Skin of body (tissue), 2 donors: ENCODE measurements around the gene NR2F2.

DNA sequence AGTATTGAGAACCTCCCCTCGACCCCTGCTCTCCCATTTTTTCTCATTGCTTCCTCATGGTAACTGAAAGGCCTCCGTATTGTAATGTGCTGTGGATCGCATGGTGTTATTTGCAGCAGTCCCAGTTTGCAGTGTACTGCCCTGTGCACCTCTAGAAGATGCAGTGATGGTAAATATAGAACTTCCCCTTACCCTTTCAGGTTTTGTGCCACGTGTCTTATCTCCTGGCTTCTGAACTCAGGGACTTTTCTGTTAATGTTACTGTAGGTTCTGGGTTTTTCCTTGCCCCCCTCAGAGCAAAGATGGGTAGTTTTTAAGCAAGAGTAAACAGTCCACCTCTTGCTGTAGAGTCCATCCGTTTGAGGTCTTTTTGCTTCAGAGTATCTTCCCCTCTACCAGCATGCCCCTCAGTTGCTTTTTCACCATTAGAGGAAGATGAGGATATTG is 22.3 kb downstream of the CHD2 start:
- RAMPAGE, long total RNA: no peak

GRCh38 chr15:93029252-93030134 is 59.5 kb downstream of the RGMA start:
- RAMPAGE, long total RNA: no peak

DNA sequence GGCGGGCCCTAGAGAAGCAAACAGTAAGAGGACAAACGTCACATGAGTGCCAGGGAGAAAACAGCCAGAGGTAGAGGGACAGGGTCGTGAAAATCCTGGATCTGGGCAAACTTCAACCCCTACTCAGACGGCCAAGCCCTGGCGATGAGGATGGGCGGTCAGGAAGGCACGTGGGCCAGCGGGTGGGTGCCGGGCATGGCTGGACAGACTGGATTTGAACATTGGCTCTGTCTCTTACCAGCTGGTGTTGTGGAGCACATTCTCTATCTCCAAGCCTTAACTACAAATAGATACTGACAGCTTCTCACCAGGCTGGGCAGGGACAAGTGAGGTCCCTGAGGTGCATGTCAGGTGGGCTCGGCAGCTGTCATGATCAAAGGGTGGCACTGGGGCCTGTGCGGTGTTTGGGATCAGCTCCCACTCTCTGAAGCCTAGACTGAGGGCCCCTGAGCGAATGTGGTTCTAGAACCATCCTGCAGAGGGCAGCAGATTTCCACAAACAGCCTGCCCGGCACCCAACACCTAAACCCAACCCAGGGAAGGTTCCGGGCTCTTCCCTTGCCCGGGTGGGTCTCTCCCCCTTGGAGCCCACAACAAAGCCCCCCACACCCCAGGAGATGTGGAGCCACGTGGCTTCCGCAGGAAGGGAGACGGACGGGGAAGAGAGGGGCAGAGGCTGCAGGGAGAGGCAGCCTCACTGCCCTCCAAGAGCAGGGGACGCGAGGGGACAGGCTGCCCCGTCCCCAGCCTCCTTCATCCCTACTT is 58.5 kb downstream of the RGMA start:
- RAMPAGE, long total RNA: no peak

- RAMPAGE, long total RNA: no peak
Measured at GRCh38 chr15:93235787-93236804, 147.1 kb upstream of the RGMA start.

DNA sequence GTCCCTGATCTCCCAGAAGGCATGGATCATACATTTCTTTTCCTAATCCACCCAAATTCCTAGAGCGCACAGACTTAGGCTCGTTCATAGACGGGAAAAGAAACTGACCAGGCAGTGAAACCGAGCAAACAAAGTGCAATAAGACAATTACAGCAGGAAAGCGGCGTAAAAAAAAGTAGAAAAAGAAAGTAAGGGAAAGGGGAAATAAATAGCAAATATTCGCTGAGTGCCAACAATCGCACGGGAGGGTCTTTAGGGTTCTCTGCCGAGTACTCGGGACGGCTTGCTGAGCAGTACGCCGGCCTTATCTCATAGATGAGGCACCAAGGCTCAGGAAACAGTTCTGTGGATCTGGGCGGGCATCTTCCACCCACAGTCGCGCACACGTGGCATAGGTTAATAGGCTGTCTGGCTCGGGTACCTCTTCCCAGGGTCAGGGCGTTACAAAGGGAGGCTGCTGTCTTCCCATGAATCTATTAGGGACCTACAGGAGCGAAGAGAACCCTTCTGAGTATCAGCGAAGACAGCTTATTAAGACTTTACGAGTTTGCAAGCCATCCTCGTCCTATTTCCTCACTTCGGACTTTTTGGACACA is 560 bp upstream of the MCTP2 start:
- RAMPAGE, long total RNA: no peak

- RAMPAGE, long total RNA: no peak
Measured at GRCh38 chr15:94406427-94407159, 175.2 kb downstream of the MCTP2 start.

- RAMPAGE, long total RNA: no peak
Measured at GRCh38 chr15:94584736-94585556, 353.6 kb downstream of the MCTP2 start.

DNA sequence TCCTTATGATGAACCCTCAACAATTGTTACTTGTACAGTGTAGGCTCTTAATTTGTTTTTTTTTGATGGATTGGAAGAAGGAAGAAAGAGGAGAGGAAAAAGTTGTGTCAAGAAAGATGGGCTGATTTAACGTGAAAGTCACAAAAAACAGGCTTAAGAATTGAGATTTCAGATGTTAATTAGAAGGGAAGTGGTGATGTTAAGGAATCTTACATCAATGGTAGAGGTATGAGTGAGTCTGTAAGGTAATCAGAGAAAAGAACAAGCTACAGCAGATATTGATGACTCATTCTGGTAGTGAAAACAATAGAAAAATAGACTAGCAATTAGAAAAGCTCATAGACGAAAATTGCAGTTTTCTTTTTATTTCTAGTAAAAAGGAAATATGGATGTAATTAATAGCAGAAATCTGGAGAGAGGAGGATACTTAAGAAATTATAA is 559.6 kb downstream of the MCTP2 start:
- RAMPAGE, long total RNA: no peak

DNA sequence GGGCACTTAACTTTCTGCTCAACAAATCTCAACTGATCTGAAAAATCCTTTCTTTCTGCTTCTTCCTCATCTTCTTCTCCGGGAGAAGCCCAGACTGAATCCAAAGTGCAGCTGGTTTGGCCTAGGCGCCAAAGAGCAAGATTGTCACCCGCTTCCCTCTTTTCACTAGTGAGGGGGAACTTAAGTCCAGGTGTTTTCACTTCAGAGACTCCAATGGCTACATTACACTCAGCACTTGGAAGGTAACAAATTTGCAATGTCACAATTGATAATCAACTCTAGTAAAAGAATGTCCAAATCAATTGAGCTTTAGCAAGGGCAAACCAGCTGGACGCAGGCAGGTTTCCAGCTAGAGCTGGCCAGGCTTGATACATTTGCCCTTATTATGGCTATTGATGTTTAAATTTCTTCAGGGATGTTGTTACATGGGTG is 844.2 kb downstream of the MCTP2 start:
- RAMPAGE, long total RNA: no peak

- RAMPAGE, long total RNA: no peak
Measured at GRCh38 chr15:95196159-95197025, 965.0 kb downstream of the MCTP2 start.

DNA sequence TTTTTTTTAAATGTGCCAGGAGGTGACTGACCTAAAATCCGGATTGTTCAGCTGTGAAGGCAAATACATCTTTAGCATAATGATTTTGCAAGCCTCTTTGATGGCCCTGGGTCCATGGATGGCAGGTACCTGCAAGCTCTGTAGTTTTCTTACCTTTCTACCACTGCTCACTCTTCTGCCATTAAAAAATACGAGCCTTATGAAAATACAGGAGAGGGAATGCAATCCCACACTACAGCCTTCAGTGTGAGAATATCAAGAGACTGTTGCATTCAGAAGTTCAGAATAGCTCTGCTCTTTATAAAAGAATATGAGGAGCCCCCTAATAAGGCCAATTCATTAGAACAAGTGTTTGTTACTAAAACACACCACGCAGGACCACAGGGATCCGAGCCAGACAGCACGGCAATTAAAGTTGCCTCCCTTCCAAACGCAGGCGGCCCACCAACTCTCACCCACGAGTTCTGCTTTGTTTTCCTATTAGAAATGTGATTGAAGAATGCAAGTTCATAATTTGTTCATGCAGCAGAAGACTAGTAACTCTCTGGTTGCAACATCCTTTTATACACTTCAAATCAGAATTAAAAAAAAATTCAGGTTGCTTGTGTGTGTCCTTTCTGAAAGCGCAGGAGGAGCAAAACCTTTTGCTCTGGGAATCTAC is 1044.3 kb upstream of the NR2F2 start:
- RAMPAGE, long total RNA: no peak

DNA sequence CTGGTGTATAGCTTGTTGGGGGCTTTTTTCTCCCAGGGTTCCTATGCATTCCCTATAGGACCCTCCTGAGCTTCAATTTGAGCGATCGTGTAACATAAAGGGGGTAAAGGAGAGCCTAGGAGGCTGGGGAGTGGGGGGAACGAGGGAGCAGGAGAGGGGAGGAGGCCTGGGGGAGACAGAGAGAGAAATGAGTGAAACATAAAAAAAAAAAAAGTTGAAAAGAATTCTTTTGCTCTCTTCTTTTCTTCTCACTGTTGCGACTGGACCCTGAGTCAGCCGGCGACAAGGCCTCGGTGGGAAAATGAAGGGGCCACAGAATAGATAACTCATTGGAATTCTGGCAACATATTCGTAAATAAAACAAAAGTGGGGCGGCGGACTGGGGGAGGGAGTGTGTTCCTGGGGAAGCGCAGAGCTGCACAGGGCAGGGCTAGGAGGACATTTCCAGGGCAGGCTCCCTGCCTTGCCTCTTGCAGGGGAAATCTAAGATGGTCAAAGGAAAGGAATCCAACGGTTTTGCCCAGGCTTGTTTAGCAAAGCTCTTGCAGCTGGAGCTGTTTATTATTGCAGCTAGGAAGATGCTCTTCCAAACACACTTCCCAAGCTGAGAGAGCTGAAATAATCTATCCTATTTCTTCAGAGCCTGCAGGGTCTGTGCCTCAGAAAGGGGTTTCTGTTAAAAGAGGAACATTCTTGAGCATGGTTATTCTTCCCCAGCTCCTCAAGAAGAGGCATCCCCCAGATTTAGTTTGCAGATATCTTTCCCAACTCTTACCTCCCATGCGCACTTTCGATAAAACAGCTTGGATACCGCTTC is 1042.8 kb upstream of the NR2F2 start:
- RAMPAGE, long total RNA: no peak

- RAMPAGE, long total RNA: no peak
Measured at GRCh38 chr15:95288344-95289032, 1042.0 kb upstream of the NR2F2 start.

DNA sequence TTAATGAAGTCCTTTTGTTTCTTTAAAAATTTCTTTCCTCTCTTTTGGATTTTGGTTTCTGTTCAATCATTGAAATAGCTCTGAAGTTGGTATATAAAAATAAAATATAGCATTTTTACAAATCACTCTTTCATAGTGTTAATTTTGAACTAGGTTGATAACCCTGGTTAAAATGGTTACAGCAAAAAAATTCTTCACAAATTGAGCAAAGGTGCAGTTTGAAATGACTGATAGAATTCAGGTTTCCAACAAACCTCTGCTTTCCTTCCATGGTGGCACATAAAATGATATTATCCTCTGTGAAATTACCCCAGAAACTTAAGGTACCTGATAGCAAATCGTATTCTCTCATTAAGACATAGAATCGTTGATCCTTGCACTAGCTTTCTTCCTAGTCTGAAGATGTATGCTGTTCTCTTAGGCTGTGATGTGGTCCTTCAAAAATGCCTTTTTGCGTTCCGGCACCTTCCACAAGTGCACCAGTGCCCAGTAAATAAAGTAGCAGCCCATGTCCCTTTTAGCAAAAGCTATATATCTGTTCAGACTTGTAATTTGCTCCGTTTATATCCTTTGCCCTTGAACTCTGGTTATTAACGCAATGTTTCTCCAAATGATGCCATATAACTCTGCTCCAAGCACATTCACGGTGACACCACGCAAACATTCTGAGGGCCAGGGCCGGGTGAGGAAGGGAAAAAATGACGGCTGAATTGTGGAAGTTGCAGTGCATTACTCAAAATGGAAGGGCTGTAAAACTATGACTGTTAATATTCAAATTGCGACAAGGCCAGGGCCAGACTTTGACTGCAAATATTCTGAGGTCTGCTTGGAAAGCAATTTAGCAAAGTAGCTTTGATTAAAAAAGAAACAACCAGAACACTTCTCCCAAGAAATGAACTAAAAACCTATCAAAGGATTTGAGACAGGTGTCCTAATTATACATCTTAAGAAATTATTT is 1001.2 kb upstream of the NR2F2 start:
- RAMPAGE, long total RNA: no peak

- RAMPAGE, long total RNA: no peak
Measured at GRCh38 chr15:95468745-95469223, 861.7 kb upstream of the NR2F2 start.

DNA sequence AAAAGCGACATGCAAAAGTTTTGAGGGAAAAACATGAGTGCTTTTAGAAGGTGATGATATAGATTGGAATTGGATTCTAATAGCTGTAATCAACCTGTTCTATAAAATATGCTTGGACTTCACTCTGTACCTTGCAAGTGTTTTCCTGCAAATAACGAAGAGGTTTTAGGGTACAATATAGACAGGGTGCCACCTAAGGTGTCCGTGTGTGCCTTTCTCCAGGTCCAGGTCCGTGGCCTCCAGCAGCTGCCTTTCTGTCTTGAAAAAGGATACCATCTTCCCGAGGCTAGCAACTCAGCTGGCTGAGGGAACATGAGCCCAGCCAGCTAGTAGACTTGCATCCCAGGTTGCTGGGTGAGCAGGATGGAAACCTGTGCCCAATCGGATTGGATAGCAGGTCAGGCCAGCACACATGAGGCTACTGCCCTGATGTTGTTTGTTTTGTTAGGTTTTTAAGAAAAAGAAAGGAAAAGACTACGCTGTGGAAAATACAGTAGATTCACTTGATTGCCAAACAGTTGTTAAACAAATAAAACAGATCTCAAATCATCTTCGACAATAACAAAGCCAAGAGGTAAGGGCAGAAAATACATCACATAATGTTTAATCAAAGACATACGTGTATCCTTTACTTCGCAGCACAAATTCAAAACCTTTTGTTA is 661.4 kb upstream of the NR2F2 start:
- RAMPAGE, long total RNA: no peak

DNA sequence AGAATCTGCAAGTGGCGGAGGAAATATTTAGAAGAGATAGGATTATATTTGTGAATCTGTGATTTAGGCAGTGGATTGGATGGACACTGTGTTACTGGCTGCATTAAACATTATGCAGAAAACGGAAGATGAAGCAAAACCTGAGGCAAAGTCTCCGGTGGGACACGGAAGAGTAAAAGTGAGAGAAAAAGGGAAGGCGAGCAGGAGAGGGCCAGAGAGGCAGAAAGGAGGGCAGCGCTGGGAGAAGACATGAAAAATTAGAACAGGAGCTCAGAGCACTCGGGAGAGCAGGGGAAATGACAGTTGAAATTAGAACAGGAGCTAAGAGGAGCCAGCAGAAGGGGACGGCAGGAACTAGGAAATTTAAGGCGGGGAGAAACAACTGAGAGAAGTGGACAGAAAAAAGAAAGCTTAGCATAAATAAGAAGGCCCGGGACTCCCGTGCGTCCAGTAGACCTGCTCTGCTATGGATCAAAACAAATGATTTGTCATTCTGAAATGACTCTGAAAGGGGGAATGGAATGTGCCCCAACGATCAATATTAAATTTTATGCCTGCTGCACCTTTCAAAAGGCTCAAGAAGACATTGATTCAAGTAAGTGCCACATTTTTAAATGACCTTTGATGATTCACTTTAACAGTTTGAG is 340.1 kb upstream of the NR2F2 start:
- RAMPAGE, long total RNA: no peak

GRCh38 chr15:96118927-96119212 is 211.6 kb upstream of the NR2F2 start:
- RAMPAGE, long total RNA: no peak

- RAMPAGE, long total RNA: no peak
Measured at GRCh38 chr15:96322435-96323710, 7.6 kb upstream of the NR2F2 start.

- RAMPAGE, long total RNA: no peak
Measured at GRCh38 chr15:96330425-96331190, at the start of gene NR2F2. NR2F2 (plus strand) TSS chr15:96330700.